Mammary epithelial cell (primary cell): ENCODE measurements around a stretch of chr16.

- CAGE, long polyA plus RNA = no peak
- RRBS = no CpG with 5 or more reads among the region's 8 CpGs
Observed at GRCh38 chr16:863616-864301, 63.2 kb upstream of the GNG13 start.

- CAGE, long polyA plus RNA = no peak
- RRBS = no CpG with 5 or more reads among the region's 11 CpGs
Observed at GRCh38 chr16:901990-902328, 68.8 kb downstream of the LMF1 start.

DNA sequence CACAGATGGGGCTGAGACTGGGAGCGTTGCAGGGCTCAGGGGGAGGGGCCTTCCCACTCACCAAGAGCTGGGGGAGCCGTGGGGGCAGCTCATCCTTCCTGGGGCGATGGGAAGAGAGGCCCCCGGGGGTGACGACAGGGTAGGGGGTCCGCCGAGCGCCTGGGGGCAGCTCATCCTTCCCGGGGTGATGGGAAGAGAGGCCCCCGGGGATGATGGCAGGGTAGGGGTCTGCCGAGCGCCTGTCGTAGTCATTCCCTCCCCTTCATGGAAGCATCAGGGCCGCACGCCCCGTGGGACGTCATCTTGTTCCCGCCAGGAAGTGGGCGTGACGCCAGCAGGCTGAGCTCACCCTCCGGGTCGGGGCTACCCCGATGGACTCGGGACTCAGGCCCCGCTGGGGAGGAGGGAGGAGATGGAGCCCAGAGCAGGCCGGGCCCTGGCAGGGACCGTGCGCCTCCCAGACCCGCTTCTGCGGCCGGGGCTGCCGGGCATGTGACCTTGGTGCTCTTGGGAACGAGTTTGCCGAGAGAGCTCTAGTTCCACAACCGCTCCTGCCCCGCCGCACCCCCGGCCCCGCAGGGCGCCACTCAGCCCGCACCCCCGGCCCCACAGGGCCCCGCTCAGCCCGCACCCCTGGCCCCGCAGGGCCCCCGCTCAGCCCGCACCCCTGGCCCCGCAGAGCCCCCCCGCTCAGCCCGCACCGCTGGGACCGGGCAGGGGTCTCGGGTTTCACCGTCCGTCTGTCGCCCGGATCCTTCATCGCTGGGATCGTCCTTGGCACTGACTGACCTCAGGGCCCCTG lies 5.5 kb downstream of the CACNA1H start:
- CAGE, long polyA plus RNA = no peak
- RRBS = 13% methylated on average over 26 of the region's 59 CpGs

DNA sequence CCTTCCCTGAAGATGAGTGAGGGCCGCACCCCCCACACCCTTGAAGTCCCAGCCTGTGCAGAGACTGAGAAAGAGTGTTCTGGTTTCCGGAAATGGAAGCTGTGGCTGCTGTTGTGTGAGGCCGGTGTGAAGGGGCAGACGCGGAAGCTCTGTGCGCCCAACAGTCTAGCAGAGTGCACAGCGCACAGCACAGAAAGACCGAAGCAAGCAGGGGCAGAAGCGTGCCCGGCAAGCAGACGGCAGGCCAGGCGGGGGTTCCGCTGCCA lies 16.8 kb downstream of the TPSG1 start:
- CAGE, long polyA plus RNA = no peak
- RRBS = 89% methylated on average over 7 of the region's 13 CpGs

DNA sequence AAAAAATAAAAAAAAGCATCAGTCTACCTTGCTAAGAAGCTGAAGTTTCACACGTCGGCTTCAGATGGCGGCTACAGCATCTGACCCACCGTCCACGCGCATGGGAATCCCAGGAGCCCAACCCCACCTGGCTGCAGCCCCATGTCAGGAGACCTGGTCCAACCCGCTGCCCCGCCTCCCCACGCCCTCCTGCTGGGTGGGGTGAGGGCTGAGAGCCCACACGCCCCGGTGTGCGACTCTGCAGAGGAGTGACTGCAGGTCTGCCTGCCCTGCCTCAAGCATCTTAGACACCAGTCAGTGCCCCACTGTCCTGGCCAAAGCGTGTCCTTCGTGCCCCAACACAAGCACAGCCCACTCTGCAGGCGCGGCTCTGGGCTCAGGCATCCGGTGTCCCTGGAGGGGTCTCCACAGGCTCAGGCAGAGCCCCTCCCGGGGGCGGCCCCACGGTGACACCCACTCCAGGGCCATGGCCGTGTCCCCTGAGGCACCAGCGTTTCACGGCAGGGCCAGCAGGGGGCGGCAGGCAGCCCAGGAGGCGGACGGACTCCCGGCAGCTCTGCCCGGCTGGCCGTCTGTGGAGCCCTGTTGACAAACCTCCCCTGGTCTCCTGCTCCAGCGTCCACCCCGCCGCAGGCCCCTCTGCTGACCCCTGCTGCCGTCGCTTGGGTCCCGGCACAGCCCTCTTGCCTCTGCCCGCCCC lies 8.7 kb upstream of the UBE2I start:
- CAGE, long polyA plus RNA = no peak
- RRBS = 6% methylated on average over 5 of the region's 36 CpGs

GRCh38 chr16:1444761-1445800 lies 725 bp upstream of the CCDC154 start:
- CAGE, long polyA plus RNA = no peak
- RRBS = 86% methylated on average over 16 of the region's 57 CpGs

GRCh38 chr16:1495238-1495774 lies 2.1 kb downstream of the TELO2 start:
- CAGE, long polyA plus RNA = no peak
- RRBS = 97% methylated on average over 14 of the region's 33 CpGs

DNA sequence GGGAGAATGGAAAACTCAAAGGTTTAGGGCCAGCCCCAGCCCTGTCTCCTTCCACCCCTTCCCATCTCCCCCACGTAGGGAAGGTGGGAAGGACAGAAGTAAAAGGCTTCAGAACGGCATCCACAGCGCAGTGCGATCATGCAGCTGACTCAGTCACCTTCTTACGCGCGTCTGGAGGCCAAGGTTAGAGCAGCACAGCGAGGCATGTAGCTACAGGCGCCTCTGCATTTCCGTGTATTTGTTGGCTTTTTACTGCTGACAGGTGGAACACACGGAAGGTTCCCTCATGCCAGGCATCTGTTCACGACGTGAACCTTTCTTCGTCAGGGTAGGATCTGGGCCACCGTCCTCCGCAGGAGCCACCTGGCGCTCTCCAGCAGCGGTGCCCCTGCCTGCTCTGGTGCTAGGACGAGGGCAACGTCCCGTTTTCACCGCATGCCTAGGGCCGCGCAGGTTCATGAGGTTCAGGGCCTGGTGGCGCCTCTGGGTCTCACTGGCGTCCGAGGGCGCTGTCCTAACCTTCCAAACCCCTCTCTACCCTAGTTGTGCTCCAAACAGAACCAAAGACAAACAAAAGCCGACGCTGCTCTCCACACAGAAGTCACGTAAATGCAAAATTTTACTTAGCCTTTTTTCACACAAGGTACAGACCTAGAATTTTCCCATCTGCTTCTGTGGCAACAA lies 15.3 kb downstream of the TMEM204 start:
- CAGE, long polyA plus RNA = no peak
- RRBS = no CpG with 5 or more reads among the region's 31 CpGs

- CAGE, long polyA plus RNA = no peak
- RRBS = 2% methylated on average over 27 of the region's 67 CpGs
Observed at GRCh38 chr16:1773342-1773888, 481 bp upstream of the MRPS34 start.

GRCh38 chr16:1775723-1776113 lies 2.8 kb upstream of the MRPS34 start:
- CAGE, long polyA plus RNA = no peak
- RRBS = 78% methylated on average over 4 of the region's 18 CpGs

GRCh38 chr16:1807688-1808197 lies 14.2 kb upstream of the IGFALS start:
- CAGE, long polyA plus RNA = no peak
- RRBS = 96% methylated on average over 5 of the region's 13 CpGs

DNA sequence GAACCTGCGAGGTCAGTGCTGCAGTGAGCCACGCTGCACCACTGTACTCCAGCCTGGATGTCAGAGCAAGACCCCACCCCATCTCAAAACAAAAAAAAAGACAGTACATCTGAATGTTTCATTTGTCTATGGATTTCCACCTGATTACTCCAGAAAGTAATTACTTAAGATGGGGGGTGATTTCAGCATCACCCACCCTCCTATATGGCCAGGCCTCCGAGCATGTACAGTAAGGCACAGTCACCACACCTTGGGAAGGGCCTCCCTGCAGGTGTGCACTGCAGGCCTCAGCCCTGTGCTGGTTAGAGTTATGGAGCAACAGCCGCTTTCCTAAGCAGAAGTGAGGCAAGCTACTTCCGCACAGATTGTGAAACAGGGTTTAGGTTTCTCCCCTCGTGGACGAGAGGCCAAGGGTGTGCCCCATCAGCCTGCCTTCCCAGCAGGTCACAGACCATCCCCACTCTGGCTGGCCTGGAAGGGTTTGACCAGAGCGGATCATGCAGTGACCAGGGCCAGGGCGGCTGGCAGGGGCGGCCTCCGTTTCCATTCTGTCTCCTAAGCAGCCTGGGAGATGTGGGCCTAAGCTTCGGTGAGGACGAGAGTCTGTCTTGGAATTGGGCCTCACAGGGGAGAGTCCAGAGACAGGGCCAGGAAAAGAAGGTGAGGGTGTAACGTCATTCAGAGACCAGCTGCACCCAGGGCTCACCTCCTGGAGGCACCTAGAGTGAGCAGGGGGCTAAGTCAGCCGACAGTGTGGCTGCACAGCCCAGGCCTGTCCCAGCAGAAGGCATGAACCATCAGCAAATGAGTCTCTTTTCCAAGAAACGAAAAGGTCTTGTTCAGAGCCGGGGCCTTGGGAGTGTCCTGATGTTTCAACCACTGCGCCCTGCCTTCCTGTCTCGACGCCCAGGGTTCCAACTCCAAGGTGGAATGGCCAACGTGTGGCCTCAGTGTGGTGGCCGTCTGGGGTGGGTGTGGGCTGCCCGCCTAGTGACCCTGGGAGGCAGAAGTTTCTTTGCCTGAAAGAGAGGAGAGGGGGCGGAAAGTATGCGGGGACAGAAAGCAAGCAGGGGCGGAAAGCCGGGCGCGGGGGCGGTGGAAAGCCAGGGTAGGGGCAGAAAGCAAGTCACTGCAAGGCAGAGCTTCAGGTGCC lies 4.5 kb downstream of the MSRB1 start:
- CAGE, long polyA plus RNA = no peak
- RRBS = no CpG with 5 or more reads among the region's 30 CpGs

DNA sequence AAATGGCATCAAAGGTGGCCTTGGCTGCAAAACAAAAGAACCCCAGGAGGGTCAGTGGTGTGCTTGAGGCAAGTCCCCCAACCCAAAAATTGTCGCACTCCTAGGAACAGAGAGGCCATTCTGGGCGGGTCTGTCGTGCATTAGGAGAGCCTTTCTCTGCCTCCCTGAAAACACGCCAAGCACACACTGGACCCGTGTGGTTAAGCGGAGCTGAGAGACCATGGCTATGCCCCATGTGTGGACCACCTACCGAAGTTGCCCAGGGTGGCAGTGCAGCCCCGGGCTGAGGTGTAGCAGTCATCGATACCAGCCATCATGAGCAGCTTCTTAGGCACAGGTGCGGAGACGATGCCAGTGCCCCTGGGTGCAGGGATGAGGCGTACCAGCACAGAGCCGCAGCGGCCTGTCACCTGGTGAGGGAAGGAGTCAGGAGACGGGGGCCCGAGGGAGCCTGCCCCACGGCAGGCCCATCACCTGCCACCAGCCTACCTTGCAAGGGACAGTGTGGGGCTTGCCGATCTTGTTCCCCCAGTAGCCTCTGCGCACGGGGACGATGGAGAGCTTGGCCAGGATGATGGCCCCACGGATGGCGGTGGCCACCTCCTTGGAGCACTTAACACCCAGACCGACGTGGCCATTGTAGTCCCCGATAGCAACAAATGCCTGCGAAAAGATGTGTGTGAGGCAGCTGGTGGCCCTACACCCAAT lies 2.2 kb downstream of the RPS2 start:
- CAGE, long polyA plus RNA = no peak
- RRBS = no CpG with 5 or more reads among the region's 27 CpGs

- CAGE, long polyA plus RNA = no peak
- RRBS = no CpG with 5 or more reads among the region's 10 CpGs
Observed at GRCh38 chr16:1996824-1997811, 7.3 kb downstream of the SYNGR3 start.

GRCh38 chr16:2041907-2042485 lies 5.6 kb downstream of the NTHL1 start:
- CAGE, long polyA plus RNA = no peak
- RRBS = 98% methylated on average over 4 of the region's 18 CpGs

GRCh38 chr16:2090626-2091293 lies 43.0 kb downstream of the TSC2 start:
- CAGE, long polyA plus RNA = no peak
- RRBS = 19% methylated on average over 2 of the region's 68 CpGs

- CAGE, long polyA plus RNA = no peak
- RRBS = no CpG with 5 or more reads among the region's 34 CpGs
Observed at GRCh38 chr16:2125956-2126993, 9.4 kb downstream of the PKD1 start.

GRCh38 chr16:2153704-2154045 lies 1.9 kb upstream of the TRAF7 start:
- CAGE, long polyA plus RNA = no peak
- RRBS = no CpG with 5 or more reads among the region's 8 CpGs

DNA sequence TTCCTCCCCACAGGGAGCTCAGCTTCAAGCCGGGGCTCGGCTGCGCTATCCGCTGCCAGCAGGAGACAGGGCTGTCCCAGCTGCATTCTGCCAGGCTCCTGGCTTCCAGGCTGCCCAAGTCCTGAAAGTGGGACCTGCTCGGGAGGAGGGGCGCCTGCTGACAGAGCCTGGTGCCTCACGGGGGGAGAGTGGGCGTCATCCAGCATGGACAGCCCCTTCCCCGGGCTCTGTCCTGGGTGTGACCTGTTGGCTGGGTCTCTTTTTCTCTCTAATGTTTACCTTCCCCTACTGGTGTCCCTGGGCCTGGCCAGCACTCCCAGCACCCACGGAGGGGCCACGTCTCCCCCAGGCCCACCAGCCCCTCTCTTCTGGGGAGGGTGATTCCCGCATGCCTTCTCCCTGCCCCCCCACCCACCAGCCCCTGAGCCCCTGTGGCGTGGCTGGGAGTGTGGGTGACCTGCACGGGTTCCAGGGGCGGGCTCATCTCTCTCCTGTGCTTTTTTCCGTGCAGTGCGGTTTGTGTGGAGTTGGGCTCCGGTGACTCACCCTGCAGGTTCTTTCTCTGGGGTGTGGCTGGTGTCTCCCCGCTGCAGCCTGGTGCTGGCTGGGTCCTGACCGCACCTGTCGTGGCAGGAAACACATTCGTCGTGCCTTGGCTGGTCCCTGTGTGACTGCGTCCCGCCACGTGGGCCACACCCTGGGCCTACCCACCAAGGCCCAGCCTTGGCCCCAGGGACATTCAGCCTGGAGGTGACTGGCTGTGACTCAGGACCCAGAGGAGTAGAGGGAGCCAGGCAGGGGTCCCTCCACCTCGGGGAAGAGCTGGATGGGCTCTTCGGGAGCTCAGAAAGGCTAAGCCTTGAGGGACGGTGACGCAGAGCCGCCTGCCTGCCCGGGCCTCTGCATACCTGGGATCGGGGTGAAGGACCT lies 7.5 kb downstream of the TRAF7 start:
- CAGE, long polyA plus RNA = no peak
- RRBS = 61% methylated on average over 2 of the region's 33 CpGs

- CAGE, long polyA plus RNA = no peak
- RRBS = 26% methylated on average over 7 of the region's 19 CpGs
Observed at GRCh38 chr16:2176454-2177116, 19.8 kb downstream of the CASKIN1 start.